Osteoblast (primary cell): ENCODE measurements around the genes SLC35F1 and MCM9.

DNA sequence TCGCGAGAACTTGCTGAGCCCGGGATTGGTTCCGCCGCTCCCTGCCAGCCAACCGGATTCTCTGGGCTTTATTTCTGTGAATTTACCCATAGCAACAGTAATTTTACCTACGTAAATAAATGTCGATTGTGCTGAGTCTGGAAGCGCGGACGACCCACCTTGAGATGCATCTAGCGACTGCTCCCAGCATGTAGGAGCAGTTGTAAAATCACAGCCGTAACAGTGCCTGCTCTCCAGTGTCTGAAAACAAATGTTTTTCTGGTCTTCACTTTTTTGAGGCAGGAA, 187 bp upstream of the TSPYL1 start:
- CAGE, long polyA plus RNA, result no peak
- RRBS, result no CpG with 5 or more reads among the region's 13 CpGs

DNA sequence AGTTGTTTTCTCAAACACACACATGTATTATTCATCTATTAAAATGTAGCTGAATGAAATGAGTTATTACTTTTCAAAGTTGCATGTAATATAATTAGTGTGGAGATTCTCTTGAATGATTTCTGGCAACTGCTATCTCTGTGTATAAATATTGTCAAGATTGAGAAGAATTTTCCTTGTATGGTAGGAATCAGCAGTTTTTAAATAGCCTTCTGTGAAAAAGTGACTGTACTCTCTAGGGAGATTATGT, 1.1 kb downstream of the CALHM5 start:
- CAGE, long polyA plus RNA, result no peak

- CAGE, long polyA plus RNA, result no peak
- RRBS, result no CpG with 5 or more reads among the region's 18 CpGs
Measured at GRCh38 chr6:116616601-116617052, 348 bp downstream of the RSPH4A start.

DNA sequence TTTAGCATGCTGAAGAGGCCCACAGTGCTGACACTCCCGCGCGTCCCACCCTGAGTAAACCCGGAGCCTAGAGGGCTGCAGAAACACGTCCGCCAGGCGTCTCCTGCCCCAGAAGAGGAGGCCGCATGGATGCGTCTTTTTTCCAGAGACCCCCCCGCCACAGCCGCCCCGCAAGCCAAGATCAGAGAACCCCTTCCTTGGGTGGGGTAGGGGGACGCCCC, 1.1 kb downstream of the FAM162B start:
- CAGE, long polyA plus RNA, result no peak
- RRBS, result no CpG with 5 or more reads among the region's 13 CpGs

DNA sequence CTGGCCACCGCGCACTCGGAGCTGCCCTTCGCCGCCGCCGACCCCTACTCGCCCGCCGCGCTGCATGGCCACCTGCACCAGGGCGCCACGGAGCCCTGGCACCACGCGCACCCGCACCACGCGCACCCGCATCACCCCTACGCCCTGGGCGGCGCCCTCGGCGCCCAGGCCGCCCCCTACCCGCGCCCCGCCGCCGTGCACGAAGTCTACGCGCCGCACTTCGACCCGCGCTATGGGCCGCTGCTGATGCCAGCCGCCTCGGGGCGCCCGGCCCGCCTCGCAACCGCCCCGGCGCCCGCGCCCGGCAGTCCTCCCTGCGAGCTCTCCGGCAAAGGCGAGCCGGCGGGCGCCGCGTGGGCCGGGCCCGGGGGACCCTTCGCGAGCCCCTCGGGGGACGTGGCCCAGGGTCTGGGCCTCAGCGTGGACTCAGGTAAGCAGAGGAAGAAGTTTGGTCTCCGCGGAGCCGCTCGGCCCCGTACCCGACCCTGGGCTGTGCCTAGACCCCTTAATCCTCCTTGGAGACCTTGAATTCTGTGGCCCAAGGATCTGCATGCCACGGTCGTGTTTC, 5.4 kb downstream of the VGLL2 start:
- CAGE, long polyA plus RNA, result no peak
- RRBS, result no CpG with 5 or more reads among the region's 73 CpGs

DNA sequence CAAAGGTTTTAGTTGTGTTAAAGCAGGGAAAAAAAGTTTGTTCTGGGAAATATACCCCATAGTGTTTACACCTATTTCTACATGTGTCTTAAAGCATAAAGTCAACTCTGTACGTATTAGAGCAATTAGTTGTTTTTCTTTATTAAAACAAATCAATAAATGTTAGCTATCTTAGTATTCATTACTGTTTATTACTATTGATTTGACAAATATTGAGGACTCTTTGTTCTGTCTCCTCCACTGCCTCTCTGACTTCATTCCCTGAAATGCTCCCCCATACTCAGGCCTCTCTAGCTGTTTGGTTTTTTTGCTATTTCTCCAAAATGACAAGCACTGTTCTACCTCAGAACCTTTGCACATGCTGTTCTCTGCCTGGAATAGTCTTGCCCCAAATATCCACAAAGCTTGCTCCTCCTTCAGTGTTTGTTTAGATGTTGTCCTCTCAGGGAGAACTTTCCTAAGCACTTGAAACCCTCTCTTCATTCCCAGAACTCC, 3.8 kb downstream of the DCBLD1 start:
- CAGE, long polyA plus RNA, result no peak
- RRBS, result no CpG with 5 or more reads among the region's 1 CpG

- CAGE, long polyA plus RNA, result no peak
- RRBS, result no CpG with 5 or more reads among the region's 4 CpGs
Measured at GRCh38 chr6:117688661-117689124, 13.4 kb downstream of the NUS1 start.

DNA sequence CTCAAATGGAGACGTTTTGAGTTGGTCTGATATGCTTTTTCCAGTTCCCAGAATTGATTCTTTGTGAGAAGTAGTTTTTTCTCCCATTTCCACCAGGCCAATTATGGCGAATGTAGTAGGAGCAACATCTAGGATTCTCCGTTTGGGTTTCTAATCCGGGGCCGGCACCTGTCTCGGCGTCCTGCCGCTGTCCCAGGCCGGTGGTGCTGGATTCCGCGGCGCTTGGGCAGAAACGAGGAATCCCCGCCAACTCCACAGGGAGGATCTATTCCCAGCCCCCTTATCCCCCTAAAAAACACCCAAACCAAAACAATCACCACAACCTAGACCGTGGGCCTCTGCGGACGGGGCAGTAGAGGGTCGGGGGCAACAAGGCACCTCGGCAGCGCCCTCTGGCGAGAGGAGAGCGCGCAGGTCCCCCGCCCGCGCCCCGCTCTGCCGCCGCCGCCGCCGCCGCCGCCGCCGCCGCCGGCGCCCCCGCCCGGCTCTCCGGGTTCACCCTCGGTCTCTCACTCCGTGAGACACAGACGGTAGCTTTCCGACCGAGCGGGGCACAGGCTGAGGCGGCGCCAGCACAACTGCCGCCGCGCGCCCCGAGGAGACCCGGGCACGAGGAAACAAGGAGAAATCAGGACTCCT, at the start of gene SLC35F1:
SLC35F1 (plus strand) TSS at position 524 of the 639 bp plus-strand sequence.
- CAGE, long polyA plus RNA, result no peak
- RRBS, result 2% methylated on average over 10 of the region's 57 CpGs

- CAGE, long polyA plus RNA, result no peak
- RRBS, result no CpG with 5 or more reads among the region's 3 CpGs
Measured at GRCh38 chr6:118372132-118373085, 175.7 kb upstream of the PLN start.

- CAGE, long polyA plus RNA, result no peak
- RRBS, result no CpG with 5 or more reads among the region's 4 CpGs
Measured at GRCh38 chr6:118724032-118724692, 72.8 kb upstream of the CEP85L start.

- CAGE, long polyA plus RNA, result no peak
- RRBS, result no CpG with 5 or more reads among the region's 16 CpGs
Measured at GRCh38 chr6:118796458-118797158, 97.3 kb upstream of the ASF1A start.

- CAGE, long polyA plus RNA, result no peak
- RRBS, result no CpG with 5 or more reads among the region's 4 CpGs
Measured at GRCh38 chr6:118893046-118893272, 993 bp upstream of the ASF1A start.

DNA sequence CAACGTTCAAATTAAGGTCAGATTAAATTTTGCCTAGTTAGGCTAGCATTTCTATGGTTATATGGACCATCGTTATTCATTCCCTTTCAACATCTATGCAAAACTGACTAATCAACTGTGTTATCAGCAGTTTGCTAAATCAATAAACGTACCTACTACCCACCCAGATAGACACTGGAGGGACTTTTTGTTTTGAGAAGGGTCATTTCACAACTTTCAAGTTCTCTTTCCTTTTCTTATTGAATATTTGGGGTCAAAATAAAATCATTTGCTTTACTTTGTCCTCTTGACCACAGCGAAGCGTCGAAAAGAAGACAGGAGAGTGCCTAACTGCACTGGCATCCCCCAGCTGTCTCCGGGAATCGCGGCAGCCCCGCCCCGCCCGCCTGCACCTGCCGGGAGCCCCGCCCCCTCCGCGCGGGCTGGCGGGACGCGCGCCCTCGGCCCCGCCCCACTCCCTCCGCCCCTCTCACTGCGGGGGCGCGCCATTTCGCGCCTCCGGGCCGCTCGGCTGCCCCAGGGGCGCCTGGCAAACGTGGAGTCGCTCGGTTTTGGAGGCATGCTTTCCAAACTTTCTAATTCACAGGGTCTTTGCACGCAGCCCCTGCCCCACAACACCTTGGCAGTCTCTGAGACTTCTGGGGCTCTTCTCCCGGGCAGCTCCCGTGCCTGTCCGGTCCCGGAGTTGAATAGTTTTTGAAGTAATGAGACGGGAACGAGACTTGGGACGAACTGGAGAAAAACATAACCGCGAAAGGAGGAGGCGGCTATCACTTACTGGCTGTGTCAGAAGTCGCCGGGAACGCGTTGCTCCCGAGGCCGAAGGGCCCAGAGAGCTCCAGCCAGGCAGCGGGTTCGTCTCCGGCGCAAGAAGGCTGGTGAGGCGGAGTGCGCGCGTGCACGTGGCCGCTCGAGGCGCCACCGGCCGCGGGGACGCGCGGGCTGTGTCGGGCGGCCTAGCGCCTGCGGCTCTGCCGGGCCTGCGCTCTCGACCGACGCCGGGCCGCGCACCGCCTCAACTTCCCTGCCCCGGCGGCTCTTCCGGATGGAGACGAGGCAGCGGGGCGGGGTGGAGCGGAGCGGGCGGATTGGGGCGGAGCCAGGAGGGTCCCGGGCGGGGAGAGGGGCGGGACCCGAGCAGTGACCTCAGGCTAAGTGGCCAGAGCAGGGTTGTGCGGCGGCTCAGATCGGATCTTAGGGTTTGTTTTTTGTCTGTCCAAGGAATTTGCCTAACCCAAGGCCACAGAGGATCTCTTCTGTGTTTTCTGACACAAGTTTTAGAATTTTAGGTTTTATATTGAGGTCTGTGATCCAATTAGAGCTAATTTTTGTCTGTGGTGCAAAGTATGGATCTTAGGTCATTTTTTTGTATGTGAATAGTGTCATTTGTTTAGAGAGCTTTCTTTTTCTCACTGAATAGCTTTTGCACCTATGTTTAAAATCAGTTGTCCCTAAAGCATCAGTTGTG, at the start of gene MCM9:
MCM9 (minus strand) TSS at position 1,047 of the 1,468 bp plus-strand sequence.
- CAGE, long polyA plus RNA, result no peak
- RRBS, result 2% methylated on average over 59 of the region's 101 CpGs

GRCh38 chr6:119076989-119077666, 1.3 kb downstream of the FAM184A start:
- CAGE, long polyA plus RNA, result no peak
- RRBS, result no CpG with 5 or more reads among the region's 6 CpGs

- CAGE, long polyA plus RNA, result no peak
- RRBS, result no CpG with 5 or more reads among the region's 3 CpGs
Measured at GRCh38 chr6:119188320-119188664, 109.8 kb upstream of the FAM184A start.

DNA sequence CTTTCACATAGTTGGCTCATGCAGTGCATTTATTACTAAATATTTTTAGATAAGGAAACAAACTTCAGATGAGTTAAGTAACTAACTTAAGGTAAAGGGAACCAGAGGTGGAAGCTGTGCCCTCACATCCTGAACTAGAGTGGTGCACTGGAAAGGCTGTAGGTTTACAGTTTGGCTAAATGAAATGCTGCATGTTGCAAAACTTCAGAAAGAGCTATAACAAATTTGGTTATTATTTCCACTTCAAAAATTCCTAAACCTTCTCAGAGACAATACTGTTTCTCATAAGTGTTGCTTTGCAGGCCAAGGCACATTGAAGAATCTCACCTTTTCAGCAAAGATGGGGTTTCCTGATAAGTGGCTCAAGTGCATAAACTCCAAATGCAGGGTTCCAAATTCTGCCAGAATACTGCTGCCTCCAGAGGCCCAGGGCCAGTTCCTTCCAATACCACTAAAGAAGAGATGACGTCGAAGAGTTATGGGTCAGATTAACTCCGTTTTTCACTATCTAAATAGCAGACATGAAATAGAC, 126.0 kb upstream of the FAM184A start:
- CAGE, long polyA plus RNA, result no peak
- RRBS, result no CpG with 5 or more reads among the region's 3 CpGs

GRCh38 chr6:119340018-119340236, 9.6 kb downstream of the MAN1A1 start:
- CAGE, long polyA plus RNA, result no peak
- RRBS, result no CpG with 5 or more reads among the region's 2 CpGs

DNA sequence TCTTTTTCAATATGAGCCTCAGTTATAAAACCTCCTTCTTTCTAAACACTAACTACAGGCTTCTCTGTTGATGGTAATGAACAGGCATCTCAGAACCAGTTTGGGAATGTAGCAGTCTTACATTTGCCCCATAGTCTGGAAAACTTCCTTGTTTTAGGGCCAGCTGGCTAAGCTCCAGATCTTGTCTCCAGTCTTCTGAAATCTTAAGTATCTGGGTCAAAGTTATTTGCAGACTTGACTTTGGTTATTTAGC, 97.0 kb upstream of the MAN1A1 start:
- CAGE, long polyA plus RNA, result no peak

GRCh38 chr6:121335115-121335816, 986 bp upstream of the TBC1D32 start:
- CAGE, long polyA plus RNA, result no peak
- RRBS, result no CpG with 5 or more reads among the region's 12 CpGs

- CAGE, long polyA plus RNA, result no peak
- RRBS, result 60% methylated on average over 2 of the region's 30 CpGs
Measured at GRCh38 chr6:121686579-121687069, 251.2 kb downstream of the GJA1 start.